ENCODE measurements around a stretch of chr19.

GRCh38 chr19:3943014-3943376 is 10.1 kb downstream of the NMRK2 start:
- PRO-cap: no peak

- PRO-cap: no peak
Observed at GRCh38 chr19:3970246-3970988, 482 bp downstream of the DAPK3 start.

DNA sequence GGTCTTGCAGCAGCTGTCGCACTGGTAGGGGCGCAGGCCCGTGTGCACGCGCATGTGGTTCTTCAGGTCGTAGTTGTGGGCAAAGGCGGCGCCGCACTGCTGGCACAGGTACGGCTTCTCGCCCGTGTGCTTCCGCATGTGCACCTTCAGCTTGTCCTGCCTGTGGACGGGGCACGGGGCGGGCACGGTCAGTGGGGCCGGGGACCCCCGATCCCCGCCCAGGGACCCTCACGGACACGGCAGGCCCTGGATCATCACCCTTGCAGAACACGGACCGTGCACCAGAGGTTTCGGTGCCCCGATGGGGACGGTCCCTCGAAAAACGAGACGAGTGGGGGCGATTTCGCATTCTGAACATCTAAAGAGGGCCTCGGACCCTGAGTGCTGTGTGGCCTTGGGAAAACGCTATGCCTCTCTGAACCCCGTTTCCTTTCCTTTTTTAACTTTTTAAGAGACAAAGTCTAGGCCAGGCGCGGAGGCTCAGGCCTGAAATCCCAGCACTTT is 18.6 kb downstream of the ZBTB7A start:
- PRO-cap: no peak

DNA sequence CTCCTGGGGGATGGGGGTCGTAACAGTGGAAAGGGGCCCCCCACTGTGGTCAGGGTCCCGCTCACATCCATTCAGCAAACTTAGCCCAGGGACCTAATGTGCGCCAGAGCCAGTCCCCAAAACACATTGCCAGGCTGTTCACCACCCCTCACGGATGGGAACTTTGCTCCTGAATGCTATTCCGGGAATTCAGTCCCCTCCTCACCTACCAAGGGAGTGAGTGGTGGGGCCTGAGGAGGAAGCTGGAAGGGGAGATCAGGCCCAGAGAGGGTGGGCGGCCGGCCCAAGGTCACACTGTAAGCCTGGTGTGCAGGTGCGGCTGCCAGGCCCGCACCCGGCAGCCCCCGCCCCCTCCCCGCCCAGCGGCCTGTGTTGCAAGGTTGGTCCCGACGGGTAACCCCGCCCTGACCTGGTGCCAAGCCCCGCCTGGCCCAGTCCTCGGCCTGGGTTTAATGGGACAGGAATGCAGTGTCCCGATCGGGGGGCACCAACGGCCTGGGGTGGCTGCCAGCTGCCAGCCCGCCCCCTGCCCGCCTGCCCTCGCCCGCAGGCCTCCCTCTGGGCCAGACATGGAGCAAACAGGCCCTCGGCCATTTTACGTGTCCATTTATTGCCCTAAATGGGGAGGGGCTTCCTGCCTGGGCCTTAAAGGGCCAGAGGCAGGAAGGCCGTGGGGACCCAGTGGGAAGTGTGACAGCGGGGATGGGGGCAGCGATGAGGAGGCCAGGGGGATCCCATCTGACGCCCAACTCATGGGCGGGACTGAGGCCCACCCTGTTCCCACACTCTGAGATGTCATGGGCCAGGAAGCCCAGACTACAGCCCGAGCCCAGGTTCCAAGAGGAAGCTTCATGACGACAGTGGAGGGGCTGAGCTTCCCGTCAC is 5.4 kb downstream of the ZBTB7A start:
- PRO-cap: bidirectional peak, plus-strand start at position 434 of the sequence, minus-strand start at position 296 of the sequence

DNA sequence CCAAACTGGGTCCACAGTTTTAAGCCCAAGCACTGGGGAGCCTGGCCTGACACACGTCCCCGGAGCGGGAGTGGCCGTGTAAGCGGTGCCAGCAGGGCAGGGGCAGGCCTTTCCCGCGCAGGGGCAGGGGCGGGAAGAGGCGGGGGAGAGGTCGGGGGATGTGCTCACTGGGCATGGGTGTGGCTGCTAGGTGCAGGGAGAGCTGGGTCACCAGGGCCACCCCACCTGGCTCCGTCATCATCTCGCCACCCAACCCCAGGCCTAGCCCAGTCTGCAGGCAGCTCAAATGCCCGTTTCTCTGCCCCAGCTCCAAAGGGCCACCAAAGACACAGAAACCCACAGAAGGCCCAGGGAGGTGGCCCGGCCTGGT is 27.9 kb downstream of the MAP2K2 start:
- PRO-cap: no peak

DNA sequence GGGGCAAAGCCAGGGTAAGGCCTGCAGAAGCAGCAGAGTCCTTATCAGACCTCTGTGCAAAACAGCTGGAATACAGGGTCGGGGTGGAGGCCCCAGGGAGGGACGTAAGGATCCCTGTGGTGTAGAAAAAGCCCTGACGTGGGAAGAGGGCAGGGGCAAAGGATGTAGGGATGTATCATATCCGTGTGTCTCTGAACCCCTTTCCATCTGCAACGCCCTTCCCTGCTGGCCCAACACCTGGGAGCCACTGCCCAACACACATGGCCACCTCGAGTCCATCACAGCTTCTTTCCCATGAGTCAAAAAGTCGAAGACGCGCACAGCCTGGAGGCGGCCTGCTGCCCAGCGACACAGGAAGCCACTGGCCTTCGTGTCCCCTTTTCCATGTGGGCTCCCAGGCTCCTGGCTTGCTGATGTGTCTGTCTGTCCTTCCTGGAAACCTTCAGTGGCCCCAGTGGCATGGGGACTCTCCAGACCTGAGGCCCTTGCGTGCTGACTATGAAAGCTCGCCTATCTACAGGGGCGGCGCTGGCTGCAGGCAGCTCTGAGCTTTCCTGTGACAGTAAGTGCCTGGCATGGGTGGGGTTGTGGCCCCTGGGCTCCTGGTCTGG is 27.8 kb downstream of the SH3GL1 start:
- PRO-cap: no peak

- PRO-cap: no peak
Observed at GRCh38 chr19:4393900-4394876, 6.2 kb downstream of the SH3GL1 start.

GRCh38 chr19:4403204-4403828 is 876 bp downstream of the CHAF1A start:
- PRO-cap: no peak

DNA sequence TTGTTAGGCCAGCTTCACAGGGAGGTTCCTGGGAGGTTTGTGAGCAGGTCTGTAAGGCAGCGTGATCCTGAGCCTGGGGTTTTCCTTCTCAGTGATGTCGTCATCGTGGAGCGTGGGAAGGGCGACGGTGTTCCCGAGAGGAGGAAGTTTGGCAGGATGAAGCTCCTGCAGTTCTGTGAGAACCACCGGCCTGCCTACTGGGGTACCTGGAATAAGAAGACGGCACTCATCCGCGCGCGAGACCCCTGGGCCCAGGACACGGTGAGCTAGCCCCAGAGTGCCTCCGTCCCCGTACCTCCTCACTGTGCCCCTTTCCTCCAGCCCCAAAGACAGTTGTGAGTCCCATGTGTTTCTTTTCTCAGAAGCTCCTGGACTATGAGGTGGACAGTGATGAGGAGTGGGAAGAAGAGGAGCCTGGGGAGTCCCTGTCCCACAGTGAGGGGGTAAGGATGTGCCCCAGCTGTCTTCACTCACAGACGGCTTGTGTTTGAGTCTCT is 27.0 kb downstream of the CHAF1A start:
- PRO-cap: no peak

DNA sequence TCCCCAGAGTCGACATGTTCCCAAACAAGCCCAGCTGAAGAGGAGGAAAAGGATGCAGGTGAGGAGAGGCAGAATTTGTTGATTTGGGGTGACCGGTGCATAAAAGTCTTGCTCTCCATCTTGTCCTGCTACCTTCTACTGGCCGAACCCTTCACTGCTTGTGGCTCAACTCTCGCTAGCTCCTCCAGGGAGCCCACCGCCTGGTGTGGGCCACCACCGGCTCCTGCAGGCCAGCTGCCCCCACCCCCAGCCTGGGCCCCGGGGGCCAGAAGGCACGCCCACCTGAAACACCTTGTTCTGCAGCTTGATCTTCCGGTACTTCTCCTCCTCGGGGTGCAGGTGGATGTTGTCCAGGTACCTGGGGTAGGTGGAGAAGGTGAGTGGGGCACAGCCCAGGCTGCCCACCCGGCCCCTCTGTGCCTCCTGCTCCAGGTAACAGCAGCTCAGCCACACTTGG is 10.3 kb downstream of the UBXN6 start:
- PRO-cap: no peak

DNA sequence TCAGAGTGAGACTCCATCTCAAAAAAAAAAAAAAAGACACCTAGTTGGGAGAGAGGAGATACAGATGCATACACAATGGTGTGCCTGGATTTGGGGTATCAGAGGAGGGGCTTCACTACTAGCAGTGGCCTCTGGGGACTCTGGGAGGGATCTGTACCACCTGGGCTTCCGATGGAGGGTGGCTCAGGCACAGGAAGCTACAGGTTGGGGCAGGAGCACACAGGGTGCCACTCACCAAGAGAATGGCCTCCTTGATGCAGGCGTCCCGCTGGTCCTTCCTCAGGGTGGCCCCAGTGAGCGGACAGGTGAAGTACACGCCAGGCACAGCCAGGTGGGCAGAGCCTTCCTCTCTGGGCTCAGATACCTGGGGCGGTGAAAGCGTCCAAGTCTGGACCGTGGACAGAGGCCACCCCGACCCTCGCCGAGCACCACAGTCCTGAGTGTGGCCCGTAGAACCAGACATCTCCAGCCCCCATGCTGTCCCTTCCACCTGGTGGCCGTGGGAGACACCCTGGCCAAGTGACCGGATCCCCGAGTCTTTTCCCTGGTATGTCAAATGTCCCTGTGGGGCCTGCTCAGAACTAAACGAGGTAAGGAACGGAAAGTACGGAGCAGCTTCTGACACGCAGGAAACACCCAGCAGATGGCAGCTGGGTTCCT is 5.3 kb downstream of the UBXN6 start:
- PRO-cap: no peak

- PRO-cap: no peak
Observed at GRCh38 chr19:4453234-4454364, 4.0 kb downstream of the UBXN6 start.

DNA sequence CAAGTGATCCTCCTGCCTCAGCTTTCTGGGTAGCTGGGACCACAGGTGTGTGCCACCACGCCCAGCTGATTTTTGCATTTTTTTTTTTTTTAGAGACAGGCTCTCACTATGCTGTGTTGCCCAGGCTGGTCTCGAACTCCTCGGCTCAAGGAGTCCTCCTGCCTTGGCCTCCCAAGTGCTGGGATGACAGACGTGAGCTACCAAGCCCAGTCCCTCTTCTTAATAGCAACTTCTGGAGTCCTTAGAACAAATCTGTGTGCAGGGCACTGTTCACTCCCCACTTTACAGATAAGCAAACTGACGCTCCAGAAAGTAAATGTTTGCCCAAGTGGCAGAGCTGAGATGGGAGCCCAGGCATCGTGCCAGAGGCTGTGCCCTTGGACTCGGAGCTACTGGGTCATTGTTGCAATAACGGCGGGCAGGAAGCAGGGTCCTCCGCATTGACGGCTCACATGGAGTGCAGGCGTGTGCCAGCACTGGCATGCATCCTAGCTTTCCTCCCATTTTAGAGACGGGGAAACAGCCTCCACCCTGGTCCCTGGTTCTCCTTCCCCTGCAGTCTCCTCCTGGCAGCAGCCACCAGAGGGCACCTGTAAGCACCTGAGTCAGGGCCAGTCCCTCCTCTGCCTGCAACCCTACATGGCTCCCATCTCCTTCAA is 7.4 kb upstream of the LRG1 start:
- PRO-cap: no peak

GRCh38 chr19:4556836-4557084 is 2.7 kb downstream of the SEMA6B start:
- PRO-cap: no peak

DNA sequence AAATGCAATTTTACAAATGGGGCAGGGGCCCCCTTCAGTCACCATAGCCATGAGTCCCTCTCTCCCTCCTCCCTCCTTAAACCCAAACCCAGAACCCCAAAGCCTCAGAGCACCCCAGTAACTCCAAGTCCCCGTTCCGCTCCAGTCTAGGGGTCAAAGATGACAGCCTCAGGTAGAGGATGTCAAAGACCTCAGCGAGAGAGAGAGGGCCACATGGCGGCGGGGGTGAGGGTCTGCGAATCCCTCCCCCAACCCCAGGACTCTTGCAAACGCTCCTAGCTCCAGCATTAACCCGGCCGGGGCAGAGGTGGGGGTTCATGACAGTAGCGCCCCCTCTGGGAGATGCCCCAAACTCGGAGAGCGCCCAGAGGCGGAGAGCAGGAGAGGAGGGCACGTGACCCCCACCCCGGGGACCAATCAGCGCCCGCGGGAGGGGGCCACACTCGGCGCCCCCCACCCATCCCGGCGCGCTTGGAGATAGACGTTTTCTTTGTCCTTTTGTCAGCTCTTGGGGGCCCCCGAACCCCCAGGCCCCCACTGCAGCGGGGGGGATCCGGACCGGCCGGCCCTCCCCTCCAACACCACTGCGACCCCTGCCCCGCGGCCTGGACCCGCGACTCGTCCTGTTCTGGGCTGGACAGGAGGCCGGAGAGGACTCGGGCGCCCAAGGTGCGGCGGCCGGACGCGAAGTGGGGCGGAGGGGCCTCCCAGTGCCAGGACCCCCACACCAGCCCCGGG is 20.8 kb upstream of the SEMA6B start:
- PRO-cap: no peak

GRCh38 chr19:4890956-4891467 is 11.7 kb downstream of the ARRDC5 start:
- PRO-cap: no peak

DNA sequence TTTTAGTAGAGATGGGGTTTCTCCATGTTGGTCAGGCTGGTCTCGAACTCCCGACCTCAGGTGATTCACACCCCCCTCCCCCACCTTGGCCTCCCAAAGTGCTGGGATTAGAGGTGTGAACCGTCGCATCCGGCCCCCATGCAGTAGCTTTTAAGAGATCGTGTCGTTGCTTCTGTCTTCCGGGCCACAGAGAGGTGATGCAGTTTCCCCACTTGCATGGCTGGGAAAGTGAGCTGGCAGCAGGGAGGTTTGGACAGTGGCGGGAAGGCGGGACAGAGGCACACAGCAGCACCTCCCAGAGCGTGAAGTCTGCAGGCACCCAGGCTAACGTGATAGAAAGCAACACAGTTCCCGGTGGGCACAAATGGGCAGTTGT is 4.7 kb downstream of the UHRF1 start:
- PRO-cap: no peak

GRCh38 chr19:4969721-4970627 is 1.1 kb downstream of the KDM4B start:
- PRO-cap: no peak

DNA sequence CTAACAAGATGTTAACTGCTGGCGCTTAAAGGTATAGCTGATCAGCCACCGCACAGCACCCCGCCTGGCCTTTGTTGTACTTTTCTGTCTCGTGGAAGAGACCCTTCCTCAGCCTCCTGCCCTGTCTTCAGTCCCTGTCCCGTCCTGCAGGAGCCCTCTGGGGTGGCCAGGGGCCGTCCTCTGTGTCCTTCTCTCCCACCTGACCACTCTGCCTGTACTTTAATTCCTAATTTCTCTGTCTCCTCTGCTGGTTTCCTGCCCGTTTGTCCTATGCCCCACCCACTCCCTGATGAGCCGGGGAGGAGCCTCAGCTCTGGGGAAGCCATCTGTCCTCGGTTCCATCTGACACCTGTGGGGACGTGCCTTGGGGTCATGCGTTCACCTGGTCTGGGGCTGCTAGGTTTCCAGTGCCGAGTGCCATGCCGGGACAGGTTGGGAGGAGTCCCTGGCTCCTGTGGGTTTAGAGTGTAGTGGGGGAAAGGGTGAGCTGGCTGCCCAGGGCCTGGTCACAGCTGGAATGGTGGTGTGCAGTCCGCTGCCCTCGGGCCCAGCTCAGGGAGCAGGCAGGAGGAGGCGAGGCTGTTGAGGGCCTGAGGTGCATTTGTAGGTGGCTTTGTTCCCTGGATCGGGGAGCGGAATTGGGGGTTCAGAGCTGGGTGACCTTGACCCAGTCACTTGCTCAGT is 2.4 kb downstream of the KDM4B start:
- PRO-cap: no peak

DNA sequence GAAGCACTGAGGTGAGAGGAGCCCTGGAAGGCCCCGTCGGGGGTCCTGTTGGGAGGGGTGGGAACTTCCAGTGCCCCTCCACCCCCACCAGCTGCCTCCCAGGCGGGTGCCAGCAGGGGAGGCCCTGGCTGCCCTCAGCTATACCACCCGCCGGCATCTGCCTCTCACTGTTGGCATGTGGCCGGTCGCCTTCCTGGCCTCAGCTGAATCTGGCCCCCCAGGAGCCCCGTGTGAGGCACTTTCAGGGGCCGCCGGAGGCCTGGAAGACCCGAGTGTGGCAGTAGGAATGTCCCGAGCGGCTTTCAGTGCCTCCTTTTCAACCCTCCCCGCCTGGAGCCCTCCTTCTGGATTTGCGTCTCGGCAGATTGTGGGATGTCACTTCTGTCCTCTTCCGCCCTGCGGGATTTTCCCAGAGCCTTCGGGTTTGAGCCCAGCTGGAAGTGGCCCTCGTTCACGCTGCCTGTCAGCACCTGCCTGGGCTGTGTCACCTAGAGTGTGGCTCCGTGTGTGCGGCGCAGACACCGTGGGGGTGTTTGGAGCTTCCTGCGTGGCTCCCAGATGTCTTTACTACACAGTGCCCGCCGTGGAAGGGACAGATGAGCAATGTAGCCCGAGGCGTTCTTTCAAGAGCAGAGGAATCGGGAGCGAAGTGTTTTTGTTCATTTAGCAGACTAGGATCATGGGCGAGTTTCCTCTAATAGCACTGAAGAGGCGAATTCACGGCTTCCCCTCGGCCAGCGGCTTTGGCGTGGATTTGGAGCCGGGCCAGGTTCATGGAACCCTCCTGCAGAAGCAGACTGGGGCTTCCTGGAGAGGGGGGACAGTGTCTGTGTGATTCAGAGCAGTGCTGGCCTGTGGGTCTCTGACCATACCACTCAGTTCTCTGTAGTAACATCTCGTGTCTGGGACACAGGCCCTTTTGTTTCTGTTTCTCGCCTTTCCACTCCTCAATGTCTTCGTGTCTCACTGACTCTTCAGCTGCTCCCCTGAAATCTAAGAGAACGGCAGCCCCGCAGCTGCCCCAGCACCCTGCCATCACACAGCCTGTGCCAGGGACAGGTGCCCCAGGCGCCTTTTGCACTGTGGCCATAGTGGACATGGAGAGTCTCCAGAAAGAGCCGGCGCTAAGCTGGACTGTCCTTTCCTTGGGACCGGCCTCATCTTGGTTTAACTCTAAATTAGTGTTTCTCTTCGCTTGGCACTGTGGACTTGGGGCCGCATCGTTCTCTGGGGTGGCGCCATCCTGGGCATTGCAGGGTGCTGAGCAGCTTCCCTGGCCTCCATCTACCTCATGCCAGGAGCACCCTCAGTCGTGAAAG is 68.0 kb downstream of the KDM4B start:
- PRO-cap: no peak